SJSA1 (cell line): ENCODE results near the gene PLEKHA6.

- RAMPAGE, long total RNA = no peak
These were observed 18.2 kb upstream of the FMOD start for GRCh38 chr1:203369179-203369559.

DNA sequence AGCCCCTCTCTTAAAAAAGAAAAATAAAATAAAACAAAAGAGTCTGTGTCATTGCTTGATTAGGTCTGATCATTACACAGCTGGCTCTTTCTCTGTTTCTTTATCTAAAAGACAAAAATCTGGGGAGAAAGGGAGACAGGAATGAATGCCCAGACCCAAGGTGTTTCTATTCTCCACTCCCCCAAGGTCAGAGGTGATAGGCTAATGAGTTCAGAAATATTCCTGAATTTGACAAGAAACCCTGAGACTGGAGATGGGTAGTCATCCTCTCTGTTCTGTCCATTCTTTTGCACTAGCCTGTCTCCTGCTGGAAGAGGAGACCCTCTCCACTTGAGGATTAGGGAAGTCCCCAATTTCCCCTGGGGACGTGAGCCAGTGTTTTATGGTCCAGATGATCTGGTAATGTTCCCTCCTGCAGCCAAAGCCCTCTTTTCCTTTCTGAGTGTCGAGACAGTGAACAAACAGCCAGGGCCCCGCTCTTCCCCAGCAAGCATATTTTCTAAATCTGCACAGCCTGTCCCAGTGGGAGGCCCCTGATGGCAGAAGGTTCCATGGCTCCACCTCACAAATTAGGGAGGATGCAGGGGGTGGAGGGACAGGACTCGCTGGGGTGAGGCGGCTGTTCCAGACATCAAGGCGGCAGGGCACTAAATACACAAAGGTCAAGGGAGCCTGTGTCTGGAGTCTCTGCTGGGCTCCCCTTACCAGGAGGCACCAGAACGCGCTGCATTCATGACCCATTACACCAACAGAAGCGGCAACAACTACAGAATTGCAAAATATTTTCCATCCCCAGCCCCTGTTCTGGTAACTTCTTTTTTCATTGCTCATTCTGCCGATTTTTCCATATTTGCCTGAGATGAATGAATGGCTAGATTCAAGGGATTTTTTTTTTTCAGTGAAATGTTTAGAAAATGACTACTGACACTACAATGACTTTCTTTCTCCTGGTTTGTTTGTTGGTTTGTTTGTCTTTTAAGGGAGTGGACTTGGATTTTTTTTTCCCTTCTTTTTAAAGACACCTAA is 27.2 kb upstream of the PRELP start:
- RAMPAGE, long total RNA = no peak

DNA sequence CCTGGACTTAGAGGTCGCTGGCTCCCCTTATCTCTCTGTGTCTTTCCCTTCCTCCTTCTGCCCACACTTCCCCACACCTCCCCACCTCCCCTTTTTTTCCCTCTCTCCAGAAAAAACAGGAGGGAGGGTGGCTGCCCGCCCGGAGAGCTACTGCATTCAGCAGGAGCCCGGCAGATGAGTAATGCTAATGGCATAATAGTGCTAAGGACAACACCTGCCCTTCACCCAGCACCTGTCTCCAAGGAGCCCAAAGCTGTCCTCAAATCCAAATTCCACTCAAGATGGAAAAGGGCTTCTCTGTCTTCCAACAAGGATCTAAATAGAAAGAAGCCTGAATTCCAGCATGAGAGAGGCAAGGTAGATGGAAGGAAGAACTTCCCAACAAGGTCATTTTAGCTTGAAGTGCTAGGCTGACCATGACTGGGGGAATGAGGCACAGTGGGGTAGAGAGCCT is 11.3 kb upstream of the PRELP start:
- RAMPAGE, long total RNA = no peak

- RAMPAGE, long total RNA = no peak
These were observed 29.1 kb upstream of the ATP2B4 start for GRCh38 chr1:203597258-203598135.

DNA sequence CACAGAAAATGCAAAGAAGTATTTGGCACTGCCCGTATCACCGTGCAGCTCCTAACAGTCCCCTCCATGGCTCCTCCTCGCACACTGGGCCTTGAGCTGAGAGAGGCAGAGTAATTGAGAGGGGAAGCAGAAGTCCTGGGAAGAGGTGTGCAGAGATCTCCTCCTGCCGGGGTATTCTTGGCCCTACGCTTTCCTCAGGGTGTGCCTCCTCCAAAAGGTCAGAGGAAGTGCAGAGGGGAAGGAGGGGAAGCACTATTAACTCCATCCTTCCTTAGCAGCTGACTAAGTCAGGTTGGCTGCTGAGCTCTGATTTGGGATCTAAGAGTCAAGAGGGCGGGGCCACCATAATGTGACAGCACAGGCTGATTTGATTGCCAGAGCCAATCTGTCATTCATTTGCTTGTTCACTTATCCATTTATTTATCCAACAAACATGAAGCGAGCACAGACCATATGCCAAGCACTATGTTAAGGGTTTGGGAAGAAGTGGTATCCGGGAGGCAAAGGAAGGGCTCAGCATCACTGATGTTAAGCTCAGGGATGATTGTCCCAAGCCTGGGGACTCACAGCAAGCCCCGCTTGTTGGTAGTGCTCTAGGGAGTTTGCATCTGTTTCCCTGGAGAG is 12.4 kb downstream of the ATP2B4 start:
- RAMPAGE, long total RNA = no peak

DNA sequence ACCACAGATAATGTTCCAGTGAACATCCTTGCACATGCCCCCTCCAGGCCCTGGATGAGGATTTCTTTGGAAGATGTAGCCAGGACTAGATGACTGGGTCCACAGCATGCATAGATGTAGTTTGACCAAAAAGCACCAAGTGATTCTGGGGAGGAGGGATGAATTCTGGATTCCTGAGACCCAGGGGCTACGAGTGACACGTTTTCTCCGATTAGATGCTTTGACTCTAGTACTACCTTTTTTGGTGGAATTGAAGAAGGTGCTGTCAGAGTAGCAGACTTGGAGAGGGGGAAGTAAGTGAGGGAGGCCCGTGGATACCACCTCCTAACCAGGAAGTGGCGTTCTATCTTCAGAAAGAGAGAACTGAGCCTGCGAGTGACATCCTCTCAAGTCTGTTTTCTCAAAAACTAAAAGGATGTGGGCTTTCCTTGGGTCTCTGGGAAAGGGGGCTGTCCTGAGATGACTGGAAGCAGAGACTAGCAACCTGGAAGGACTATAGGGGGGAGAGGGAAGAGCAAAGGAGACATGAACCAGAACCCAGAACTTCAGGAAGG is 48.9 kb downstream of the ATP2B4 start:
- RAMPAGE, long total RNA = no peak

DNA sequence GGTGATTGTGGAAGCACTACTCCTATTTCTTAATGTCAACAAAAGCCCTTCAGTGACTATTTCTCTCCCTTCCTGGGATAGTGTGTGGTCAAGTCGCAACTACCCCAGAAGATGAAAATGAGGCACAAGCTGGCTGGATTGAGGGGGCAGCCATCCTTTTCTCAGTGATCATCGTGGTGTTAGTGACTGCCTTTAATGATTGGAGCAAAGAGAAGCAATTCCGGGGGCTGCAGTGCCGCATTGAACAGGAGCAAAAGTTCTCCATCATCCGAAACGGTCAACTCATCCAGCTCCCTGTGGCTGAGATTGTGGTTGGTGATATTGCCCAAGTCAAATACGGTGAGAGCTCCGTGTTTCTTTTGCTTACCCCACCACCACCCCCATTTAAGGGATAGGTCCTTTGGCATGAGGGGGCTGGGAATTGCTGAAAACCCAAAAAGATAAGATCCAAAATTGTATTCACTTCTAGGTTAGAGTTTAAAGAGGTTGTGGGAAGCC is 65.6 kb upstream of the LAX1 start:
- RAMPAGE, long total RNA = no peak

- RAMPAGE, long total RNA = no peak
These were observed 10.6 kb upstream of the LAX1 start for GRCh38 chr1:203754253-203754893.

- RAMPAGE, long total RNA = no peak
These were observed 12.9 kb downstream of the ZBED6 start for GRCh38 chr1:203808252-203808767.

DNA sequence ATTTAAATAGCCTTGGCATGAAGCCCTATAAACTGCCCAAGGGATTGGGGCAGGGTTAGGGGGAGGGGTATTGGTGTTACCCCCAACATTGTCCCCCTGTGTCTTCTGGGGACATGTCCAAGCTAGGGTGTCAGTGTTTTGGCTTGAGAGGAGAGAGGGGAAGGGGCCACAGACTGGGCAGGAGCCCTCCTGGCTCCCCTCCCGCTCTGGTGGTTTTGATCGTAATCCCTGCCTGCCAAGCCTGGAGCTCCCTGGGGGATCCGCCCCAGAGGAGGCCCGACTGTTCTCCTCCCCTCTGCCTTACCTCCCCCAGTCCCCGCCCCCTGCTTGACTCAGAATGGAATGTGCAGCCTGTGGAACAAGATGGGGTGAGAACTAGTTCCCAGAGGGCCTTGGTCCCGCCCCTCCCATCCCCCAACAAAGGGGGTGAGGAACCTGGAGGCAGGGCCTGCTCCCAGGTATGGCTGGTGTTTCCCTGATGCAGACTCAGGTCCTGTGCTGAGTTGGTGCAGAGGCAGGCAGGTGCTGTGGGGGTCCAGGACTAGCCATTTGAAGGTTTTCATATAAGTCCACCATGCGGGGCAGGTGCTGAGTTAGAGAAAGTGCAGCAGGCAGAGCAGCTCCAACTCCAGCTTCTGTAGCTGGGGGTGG is 7.4 kb downstream of the SOX13 start:
- RAMPAGE, long total RNA = no peak

DNA sequence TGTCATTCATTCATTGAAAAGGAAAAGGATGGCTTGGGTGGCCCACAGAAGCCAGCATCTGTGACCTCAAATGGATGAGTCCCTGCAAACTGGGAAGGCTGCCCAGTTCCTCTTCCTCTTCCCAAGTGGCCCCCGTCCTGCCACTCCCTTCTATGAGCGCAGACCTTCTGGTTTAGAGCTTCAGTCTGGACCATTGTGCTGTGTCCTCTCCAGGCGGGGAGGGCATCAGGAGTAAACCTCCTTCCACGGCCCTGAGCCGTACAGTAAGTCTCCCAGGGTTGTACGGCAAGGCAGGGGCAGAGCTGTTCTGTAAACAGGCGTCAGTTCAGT is 21.9 kb downstream of the SOX13 start:
- RAMPAGE, long total RNA = no peak

DNA sequence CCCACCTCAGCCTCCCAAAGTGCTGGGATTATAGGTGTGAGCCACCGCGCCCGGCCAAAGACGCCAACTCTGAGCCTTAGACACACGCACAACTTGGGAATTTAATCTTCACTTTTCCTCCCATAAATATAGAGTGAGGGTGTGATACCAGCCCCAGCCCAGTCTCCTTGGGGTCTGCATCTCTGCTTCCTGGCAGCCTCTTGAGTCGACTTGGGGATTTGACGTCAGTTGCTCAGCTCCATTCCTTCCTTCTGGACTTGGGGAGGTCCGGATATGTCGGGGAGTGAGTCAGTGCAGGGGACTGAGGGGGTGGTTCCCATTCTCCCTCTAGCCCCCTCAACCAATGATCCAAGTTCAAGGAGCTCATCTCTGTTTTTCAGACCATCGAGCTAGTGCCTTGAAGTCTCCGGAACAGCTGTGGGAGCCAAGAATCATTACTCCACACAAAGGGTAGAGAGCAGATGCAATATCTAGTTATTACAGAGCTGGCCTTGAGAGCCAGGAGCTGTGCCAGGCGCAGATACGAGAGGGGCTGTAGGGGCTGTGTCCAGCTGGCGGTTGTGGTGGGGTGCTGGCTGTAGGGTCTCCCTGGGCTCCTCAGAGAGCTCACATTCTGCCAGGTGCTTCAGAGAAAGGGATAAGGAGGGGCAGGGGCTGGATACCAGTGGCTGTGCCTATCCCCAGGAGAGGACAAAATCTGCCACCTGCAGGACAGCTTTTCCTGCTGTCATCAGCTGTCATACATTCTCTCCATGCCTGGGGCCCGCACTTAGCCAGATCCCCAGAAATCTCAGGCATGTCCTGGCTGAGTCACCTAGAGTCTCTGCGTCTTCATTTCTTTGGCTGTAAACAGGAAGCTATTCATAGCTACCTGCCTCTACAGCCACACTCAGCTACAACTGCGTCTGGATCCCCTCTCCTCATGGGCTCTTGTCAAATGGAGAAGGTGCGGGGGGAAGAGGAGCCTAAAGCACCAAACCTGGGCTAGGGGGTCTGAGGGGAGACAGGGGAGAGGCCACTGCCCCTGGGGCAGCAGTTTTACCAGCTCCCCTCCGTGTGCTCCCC is 2.1 kb upstream of the KISS1 start:
- RAMPAGE, long total RNA = no peak

GRCh38 chr1:204248988-204249790 is 35.4 kb upstream of the GOLT1A start:
- RAMPAGE, long total RNA = no peak

DNA sequence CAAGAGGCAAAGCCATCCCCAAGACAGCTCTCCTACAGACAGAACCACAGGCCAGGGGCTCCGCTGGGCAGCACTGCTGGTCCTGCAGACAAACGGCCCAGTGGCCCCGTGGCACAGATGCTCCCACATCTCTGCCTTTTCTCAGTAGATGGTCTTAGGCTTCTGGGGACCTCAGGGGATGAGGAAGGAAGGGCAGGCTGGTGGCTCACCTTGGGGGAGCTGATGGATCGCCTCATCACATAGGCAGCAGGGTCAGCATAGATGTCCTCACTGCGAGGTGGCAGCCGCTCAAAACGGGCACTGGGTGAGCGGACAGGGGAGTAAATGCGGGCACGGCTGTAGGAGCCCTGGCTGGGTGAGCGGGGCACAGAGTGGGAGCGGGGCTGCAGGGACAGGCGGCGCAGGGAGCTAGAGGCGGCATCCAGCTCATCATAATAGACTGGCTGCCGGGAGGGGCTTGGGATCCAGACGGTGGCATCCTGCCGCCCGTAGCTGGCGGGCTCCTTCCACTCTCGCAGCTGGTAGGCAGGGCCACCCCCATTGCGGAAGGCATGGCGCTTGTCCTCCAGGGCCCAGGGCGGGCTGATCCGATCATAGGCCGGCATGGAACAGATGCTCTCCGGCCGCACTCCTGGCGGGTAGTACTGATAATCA is 43.5 kb upstream of the GOLT1A start:
- RAMPAGE, long total RNA = no peak

DNA sequence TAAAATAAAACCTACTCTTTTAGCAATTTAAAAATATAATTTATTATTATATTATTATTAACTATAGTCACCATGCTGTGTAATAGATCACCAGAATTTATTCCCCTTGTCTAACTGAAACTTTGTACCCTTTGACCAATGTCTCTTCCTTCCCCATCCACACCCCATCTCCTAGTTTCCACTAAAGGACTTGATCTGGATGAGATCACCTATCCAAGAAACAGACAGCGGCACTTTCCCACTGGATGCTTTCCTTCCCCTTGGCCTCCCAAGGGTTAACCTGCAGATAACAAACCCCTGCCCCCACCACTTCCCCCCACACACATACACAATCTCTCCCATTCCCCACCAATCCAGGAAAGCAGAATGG is 24.8 kb downstream of the PLEKHA6 start:
- RAMPAGE, long total RNA = no peak

DNA sequence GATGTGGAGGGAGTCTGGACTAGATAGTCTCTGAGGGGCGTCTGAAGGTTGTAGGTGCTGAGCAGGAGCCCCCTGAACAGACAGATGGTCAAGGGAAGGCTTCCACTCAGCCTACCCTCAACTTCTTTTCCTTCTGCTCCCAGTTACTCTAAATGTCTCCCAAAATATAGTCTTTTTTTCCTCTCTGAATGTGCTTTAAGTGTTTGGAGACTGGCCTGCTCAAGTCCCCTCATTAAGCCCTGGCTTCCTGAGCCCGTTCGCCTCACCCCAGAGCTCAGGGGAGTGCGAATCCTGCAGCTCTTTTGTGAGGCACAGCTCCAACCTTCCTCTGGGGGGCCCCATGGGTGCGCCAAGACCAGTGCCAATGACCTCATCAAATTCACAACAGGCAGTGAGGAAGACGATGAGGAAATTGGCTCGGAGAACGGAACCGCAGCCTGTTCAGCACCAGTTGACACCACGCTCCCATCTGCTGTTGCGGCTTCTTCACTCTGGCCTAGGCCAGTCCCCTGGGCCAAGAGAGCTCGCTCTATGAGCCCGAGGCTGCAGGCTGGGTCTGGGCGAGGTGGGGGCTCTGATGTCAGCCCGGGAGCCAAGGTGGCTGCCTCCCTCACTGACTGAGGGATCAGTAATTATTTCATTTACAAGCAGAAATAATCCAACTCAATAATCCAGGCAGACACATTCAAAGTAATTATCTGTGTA is 2.3 kb downstream of the PLEKHA6 start:
- RAMPAGE, long total RNA = no peak

DNA sequence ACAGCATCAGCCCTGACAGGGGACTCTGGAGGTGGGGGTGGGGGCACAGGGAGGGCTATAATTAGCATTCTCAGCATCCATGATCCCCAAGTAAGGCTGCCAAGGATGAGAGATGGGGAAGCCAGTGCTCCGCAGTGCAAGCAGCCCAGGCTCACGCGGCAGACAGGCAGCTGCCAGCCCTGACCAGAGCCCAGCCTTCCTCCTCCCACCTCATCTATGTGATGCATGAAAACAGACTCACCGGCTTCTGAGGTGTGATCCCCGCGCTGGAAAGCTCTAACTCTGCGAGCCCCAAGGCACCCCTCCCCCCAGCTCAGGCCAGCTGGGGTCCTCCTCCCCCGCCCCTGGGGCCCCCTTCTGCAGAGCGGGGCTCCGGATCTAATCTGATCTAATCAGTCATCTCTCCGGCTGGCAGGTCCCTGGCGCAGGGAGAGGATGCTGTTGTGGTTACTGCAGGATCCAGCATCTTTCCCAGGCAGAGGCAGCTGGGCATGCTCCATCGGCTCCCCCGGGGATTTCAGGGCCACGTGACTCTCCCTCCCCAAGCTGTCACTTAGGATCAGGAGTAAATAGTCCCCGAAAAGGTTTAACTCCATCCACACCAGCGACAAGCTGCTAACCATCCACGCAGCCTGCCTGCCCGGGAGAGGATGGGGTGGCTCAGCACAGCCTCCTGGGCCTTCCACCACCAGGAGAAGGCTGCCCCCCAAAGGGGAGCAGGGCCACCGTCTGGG is at the start of gene PLEKHA6:
TSS of gene PLEKHA6 (minus strand) at position 477 of the 734 bp plus-strand sequence.
- RAMPAGE, long total RNA = no peak

DNA sequence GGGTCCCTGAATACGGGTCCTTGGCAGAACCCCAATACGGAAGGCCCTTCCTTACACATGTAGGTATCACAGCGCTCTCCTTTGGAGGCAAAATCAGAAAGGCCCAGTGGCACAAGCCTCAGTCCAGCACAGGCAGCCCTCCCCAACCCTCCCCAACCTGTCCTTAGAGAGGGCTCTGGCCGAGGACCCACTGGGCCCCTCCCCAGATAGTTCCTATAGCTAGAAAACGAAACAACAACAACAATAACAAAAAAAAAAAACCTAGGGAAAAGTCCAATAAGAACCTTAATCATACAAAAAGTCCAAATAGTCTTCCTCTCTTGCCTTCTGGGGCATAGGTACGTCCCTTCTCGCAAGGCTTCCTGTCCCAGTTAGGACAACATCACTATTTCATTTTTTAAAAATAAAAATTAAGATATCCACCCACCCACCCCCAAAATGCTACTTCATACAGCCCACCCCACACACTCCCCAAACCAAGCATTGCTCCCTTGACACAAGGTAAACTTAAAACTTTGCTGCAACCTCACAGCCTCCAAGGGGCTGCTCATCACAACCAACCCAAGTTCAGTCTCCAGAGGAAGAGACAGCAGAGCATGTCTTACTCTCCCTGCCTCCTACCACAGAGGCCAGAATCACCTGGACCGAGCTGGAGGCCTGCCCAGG is 12.6 kb upstream of the PPP1R15B start:
- RAMPAGE, long total RNA = no peak

DNA sequence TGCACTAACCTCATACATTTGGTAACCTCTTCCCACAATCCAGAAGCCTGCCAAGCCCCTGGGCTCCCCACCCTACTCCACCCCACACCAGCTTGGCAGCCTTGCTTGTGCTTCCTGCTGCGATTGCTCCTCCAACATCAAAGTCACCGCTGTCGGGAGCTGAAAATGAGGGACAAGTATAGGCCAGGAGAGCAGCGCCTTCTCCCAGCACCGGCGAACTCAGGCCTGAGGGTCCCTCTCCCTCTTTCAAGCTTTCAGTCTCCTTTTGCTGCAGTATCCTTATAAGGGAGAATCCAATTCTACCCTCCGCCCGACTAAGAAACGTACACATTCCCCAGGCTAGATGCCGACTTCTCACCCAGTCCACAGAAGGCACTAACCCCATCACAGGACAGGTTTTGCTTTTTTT is 1.0 kb downstream of the PIK3C2B start:
- RAMPAGE, long total RNA = no peak

DNA sequence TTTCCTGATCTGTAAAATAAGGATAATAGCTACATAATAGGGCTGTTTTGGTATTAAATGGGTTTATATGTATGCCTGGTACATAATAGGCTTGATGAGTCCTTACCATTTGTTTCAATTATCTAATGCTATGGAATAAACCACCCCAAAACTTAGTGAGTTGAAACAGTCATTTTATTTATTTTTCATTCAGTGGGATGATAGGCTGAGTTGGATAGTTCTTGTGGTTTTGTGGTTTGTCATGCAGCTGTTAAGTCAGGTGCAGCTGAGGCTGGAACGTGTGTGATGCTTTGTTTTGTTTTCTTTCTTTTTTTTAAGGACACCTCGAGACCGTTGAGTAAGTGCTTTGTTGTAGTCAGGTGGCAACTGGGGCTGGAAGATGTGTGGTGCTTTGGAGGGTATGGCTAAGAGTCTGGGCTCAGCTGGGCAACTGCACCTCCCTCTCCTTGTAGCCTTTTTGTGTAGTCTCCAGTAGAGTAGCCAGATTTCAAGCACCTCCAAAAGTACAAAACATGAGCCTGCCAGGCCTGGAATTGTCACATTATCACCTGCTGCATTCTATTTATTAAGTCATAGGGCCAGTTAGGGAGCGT is 5.0 kb downstream of the MDM4 start:
- RAMPAGE, long total RNA = no peak